Measurements from ENCODE around the genes STAT5B, NAGLU, MLX and TUBG1.

DNA sequence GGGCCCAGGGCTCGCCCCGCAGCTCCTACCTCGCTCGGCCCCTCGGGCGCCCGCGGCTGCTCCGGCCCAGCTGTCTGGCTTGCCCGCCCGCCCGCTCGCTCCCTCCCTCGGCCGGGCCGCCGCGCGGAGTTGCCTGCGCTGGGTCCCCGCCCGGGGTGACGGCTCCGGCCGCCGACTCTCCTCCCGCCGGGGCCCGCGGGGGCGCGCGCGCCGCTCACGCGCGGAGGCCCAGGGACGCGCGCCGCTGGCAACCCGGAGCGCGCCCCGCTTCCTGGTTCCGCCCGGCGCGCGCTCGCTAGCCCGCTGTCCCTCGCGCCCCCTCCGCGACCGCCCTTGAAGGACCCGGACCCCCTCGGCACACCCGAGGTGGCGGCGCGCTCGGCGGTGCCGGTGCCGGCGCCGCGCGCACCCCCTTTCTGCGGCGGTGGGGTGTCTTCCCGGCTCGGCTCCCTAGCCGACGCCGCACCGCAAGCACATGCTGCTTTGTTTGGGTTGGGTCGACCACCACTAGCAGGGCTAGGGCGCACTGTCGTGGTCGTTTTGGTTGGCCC, at the start of gene STAT5B:
Gene STAT5B (minus strand): TSS at position 173 of the 551 bp plus-strand sequence.
- PRO-cap, result bidirectional peak, plus-strand start at position 269 of the sequence, minus-strand start at position 157 of the sequence
- RAMPAGE, long total RNA, result no peak
- RRBS, result 1% methylated on average over 65 of the region's 84 CpGs

- PRO-cap, result no peak
- RAMPAGE, long total RNA, result no peak
- RRBS, result no CpG with 5 or more reads among the region's 3 CpGs
Observed at GRCh38 chr17:42277467-42277757, 1.2 kb upstream of the STAT5B start.

DNA sequence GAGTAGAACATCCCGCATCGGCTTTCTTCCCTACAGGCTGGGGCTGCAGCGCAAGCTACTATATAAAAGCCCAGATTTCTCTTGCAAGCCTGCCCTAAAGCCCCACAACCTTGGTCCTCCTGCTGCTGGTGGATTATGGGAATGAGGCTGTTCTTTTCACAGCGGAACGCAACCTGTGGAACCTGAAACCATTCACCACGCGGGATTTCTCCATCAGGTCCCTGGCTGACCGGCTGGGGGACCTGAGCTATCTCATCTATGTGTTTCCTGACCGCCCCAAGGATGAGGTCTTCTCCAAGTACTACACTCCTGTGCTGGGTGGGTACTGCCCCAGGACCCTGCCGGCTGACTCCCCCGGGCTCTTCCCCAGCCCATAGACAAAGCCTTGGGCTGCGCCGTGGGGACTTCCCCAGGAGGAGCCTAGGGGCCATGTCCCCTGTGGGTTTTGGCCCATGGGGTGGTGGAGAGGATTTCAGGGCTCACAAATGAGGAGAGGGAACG, 19.8 kb downstream of the STAT5A start:
- PRO-cap, result no peak
- RAMPAGE, long total RNA, result no peak
- RRBS, result no CpG with 5 or more reads among the region's 14 CpGs

- PRO-cap, result no peak
- RAMPAGE, long total RNA, result no peak
- RRBS, result no CpG with 5 or more reads among the region's 8 CpGs
Observed at GRCh38 chr17:42309865-42310471, 21.7 kb downstream of the STAT5A start.

DNA sequence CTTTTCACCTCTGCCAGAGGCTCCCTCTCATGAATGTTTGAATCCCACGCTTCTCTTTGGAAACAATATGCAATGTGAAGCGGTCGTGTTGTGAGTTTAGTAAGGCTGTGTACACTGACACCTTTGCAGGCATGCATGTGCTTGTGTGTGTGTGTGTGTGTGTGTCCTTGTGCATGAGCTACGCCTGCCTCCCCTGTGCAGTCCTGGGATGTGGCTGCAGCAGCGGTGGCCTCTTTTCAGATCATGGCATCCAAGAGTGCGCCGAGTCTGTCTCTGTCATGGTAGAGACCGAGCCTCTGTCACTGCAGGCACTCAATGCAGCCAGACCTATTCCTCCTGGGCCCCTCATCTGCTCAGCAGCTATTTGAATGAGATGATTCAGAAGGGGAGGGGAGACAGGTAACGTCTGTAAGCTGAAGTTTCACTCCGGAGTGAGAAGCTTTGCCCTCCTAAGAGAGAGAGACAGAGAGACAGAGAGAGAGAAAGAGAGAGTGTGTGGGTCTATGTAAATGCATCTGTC, 22.4 kb downstream of the STAT5A start:
- PRO-cap, result no peak
- RAMPAGE, long total RNA, result no peak
- RRBS, result no CpG with 5 or more reads among the region's 10 CpGs

DNA sequence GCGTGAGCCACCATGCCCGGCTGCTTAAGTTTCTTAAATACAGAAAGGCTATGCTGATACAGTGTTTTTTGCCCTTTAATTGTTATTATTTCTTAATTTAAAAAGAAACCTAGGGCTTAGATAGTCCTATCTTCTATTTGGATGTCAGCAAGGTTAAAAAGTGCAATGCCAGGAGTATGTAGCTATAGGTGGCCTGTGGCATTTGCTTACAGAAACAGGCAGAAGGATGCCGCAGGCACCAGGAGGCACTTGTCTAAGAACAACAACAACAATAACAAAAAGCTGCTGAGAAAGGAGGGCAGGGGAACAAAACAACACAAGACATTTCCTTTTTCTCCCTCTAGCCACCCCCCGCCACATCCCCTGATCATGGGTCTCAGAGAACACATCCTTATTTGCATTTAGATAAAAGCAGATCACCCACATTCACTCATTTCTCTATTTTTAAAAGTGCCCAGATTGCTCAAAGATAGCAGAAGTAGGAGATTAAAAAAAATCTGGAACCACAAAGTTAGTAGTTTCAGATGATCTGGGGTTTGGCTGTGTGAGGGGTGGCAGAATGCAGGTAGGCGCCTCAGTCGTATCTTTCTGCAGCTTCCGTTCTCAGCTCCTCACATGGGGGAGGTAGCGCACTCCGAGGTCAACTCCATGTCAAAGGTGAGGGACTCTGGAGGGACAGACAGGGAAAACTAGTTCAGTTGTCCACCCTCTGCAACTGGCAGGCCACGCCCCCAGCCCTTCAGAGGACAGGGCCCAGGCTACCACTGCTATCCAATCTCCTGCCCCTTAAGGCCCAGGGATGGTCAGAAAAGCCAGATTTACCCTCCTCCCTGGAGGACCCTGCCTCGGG, 27.1 kb downstream of the STAT5A start:
- PRO-cap, result no peak
- RAMPAGE, long total RNA, result no peak
- RRBS, result no CpG with 5 or more reads among the region's 11 CpGs

- PRO-cap, result no peak
- RAMPAGE, long total RNA, result no peak
- RRBS, result no CpG with 5 or more reads among the region's 11 CpGs
Observed at GRCh38 chr17:42319591-42320462, 31.5 kb downstream of the STAT5A start.

DNA sequence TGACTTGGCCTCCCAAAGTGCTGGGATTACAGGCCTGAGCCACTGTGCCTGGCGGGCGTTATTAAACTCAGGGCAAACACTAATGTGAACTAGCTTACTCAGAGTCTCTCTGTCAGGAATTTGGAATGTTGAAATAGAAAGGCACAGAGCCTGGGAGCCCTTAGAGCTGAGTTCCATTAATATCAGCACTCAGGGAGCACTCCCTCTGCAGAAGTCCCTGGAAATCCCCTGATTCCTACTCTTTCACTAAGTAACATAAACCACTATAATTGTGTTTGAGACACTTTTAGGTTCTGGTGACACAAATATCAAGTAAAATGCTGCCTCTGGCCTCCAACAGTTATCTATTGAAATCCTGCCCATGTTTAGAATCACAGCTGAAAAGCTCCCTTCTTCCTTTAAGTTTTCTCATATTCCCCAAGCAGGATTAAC, 10.2 kb upstream of the STAT3 start:
- PRO-cap, result no peak
- RAMPAGE, long total RNA, result no peak
- RRBS, result no CpG with 5 or more reads among the region's 2 CpGs

- PRO-cap, result no peak
- RAMPAGE, long total RNA, result no peak
- RRBS, result no CpG with 5 or more reads among the region's 13 CpGs
Observed at GRCh38 chr17:42409258-42410647, 13.3 kb downstream of the CAVIN1 start.

DNA sequence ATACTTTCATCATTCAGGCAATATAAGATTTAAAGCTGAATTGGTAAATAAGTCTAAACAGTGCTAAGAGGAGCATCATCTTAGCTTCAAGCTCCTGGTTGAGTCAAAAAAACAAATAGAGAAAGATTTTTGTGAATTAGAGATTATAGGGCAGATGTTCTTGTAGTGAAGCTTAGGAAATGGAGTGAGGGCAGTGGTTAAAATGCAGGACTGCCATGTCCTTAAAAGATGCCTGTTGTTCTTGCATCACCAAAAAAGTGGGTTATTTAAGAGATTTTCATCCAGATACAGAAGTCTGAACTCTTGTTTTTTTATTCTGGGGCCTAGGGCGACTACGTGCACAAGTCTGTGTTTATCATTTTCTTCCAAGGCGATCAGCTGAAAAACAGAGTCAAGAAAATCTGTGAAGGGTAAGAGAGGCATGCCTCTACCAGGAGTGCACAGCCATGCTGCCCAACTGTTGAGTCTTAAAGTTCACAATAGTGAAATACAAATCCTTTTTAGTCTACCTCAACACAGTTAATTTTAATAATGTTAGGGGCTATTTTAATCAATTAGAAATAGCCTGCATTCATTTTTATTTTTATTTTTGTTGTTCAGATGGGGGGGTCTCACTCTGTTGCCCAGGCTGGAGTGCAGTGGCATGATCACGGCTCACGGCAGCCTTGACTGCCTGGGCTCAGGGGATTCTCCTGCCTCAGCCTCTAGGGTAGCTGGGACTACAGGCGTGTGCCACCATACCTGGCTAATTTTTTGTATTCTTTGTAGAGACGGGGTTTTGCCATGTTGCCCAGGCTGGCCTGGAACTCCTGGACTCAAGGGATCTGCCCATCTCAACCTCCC, 21.9 kb downstream of the ATP6V0A1 start:
- PRO-cap, result no peak
- RAMPAGE, long total RNA, result no peak
- RRBS, result no CpG with 5 or more reads among the region's 7 CpGs

DNA sequence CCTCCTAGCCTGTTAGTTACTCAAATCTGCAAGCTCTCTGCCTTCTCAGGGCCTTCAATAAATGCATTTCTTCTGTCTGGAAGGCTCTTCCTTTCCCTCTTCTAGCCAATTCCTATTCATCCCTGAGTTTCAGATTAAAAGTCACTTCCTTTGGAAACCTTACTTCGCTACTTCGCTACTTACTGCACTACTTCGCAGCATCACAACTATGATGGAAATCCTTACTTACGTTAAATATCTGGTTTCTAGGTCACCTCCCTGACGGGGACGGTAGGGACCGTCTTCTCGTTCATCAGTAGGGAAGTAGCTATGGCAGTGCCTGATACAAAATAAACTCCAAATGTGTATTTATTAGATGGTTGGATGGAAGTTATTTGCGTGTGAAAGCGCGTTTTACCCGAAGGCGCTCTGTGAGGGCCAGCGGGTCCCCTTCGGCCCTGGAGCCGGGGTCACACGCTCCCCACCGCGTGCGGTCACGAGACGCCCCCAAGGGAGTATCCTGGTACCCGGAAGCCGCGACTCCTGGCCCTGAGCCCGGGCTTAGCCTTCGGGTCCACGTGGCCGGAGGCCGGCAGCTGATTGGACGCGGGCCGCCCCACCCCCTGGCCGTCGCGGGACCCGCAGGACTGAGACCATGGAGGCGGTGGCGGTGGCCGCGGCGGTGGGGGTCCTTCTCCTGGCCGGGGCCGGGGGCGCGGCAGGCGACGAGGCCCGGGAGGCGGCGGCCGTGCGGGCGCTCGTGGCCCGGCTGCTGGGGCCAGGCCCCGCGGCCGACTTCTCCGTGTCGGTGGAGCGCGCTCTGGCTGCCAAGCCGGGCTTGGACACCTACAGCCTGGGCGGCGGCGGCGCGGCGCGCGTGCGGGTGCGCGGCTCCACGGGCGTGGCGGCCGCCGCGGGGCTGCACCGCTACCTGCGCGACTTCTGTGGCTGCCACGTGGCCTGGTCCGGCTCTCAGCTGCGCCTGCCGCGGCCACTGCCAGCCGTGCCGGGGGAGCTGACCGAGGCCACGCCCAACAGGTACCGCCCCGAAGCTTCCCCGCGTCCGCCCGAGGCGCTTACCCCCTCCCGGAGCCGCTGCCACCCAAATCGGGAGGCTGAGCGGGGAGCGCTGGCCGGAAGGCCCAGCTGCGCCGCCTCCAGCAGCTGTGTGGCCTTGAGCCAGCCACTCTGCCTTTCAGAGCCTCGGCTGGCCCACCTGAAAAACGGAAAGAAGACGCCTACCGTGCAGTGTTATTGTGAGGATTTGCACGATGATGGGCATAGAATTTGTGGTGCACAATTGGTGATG, at the start of gene NAGLU:
Gene NAGLU (plus strand): TSS at position 603 of the 1,288 bp plus-strand sequence.
- PRO-cap, result bidirectional peak, plus-strand start at position 635 of the sequence, minus-strand start at position 498 of the sequence; bidirectional peak, plus-strand start at position 1,084 of the sequence, minus-strand start at position 975 of the sequence
- RAMPAGE, long total RNA, result no peak
- RRBS, result 2% methylated on average over 40 of the region's 113 CpGs

- PRO-cap, result no peak
- RAMPAGE, long total RNA, result no peak
- RRBS, result no CpG with 5 or more reads among the region's 25 CpGs
Observed at GRCh38 chr17:42547578-42548105, 5.1 kb upstream of the HSD17B1 start.

DNA sequence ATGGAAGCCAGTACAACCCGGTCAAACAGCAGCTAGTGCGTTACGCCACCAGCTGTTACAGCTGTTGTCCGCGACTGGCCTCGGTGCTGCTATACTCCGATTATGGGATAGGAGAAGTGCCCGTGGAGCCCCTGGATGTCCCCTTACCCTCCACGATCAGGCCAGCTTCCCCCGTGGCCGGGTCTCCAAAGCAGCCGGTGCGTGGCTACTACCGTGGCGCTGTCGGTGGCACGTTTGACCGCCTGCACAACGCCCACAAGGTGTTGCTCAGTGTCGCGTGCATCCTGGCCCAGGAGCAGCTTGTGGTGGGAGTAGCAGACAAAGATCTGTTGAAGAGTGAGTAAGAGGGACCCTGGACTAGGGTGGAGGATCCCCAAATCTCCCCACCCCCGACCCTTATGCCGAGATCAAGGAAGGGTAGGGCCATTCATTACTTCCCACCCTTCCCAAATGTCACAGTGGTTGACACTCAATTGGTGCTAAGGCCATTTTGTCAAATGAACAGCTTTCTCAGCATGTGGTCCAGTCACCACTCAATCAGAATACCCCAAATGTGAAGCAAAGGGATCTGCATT, 1.1 kb downstream of the COASY start:
- PRO-cap, result no peak
- RAMPAGE, long total RNA, result no peak
- RRBS, result no CpG with 5 or more reads among the region's 23 CpGs

GRCh38 chr17:42563644-42563843, 1.6 kb downstream of the COASY start:
- PRO-cap, result no peak
- RAMPAGE, long total RNA, result no peak
- RRBS, result no CpG with 5 or more reads among the region's 1 CpG

- PRO-cap, result no peak
- RAMPAGE, long total RNA, result no peak
- RRBS, result no CpG with 5 or more reads among the region's 24 CpGs
Observed at GRCh38 chr17:42564612-42565751, 1.9 kb upstream of the MLX start.

DNA sequence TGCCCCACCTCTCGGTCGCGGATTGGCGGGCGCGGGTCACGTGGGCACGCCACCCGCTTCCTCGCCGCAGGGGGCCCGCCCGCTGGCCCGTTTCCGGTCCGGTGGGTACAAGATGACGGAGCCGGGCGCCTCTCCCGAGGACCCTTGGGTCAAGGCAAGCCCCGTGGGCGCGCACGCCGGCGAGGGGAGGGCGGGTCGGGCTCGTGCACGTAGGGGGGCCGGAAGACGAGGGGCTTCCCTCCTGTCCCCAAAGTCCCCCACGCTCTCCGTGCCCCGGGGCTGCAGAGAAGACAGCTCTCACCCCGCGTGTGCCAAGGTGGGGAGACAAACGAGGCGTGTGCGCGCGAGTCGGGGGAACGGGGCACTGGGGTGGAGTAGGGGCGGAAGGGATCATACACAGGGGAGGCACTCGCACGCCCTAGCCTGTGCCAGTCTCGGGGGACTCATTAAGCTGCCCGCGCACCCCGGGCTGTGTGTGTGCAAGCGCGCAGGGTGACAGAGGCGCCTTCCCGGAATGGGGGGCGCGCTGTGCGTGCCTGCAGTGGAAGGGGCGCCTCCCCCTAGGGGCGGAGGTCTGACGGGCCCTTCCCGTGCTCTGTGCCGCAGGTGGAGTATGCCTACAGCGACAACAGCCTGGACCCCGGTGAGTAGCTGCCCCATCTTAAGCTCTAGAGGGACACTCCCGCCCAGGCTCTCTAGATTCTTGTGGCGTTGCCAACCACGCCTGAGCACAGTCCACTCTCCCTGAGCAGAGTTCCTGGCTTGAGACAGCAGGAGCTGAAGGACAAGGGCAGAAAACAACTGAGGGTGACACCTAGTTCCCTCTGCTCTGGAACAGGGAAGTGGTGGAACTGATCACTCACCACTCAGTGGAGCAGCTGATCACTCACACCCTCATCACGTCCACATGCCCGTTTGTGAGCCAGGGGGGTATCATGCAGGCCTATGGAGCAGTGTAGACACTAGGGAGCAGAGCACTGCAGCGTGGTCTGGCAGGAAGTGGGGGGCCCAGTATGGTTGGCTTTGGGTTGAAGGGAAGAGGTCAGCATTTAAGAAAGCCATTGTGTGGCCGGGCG, at the start of gene MLX:
Gene MLX (plus strand): TSS at position 88 of the 1,076 bp plus-strand sequence.
- PRO-cap, result bidirectional peak, plus-strand start at position 90 of the sequence, minus-strand start outside the sequence
- RAMPAGE, long total RNA, result no peak
- RRBS, result 1% methylated on average over 24 of the region's 73 CpGs

DNA sequence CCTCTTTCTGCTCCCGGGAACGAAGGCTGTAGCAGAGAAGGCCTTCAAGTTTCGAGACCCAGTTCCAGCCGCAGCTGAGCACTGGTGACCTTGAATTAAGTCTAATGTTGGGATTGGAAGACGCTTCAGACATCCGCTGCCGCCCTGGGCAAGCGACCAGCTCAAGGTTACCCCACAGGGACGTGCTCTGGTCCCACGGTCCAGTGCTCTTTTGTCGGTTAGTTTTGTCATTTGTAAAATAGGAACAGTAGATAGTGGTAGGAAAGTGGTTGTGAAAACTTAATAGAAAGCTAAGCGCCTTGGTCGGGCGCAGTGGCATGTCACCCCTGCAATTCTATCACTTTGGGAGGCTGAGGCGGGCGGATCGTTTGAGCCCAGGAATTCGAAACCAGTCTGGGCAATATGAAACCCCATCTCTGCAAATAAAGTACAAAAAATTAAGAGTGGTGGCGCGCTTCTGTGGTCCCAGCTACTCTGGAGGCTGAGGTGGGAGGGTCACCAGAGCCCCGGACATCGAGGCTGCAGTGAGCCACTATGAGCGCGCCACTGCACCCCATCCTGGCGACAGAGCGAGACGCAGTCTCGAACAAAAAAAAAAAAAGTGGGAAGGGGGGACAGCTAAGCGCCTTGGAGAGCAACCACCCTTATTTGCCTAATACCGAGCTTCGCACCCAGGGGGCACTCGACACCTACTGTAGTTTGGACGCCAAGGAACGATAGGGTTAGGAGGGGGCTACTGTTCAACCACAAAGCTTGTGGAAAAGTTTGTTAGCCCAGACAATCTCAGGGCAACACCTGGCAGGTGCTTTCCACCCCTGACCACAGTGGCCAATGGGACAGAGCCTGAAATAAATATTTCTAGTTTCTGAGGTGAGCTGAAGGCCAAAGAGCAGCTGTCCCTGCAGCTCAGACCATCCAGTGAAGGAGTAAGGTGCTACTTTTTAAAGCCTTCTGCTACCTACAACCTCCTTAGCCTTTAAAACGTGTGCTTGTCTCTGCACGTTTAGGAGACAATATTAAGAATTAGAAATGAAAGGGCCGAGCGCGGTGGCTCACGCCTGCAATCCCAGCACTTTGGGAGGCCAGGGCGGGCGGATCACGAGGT, 749 bp upstream of the PSMC3IP start:
- PRO-cap, result no peak
- RAMPAGE, long total RNA, result no peak
- RRBS, result no CpG with 5 or more reads among the region's 43 CpGs

- PRO-cap, result bidirectional peak, plus-strand start at chr17:42609664, minus-strand start at chr17:42609364
- RAMPAGE, long total RNA, result no peak
- RRBS, result 2% methylated on average over 6 of the region's 38 CpGs
Observed at GRCh38 chr17:42609491-42609883, at the start of gene TUBG1. Gene TUBG1 (plus strand): TSS chr17:42609683.

DNA sequence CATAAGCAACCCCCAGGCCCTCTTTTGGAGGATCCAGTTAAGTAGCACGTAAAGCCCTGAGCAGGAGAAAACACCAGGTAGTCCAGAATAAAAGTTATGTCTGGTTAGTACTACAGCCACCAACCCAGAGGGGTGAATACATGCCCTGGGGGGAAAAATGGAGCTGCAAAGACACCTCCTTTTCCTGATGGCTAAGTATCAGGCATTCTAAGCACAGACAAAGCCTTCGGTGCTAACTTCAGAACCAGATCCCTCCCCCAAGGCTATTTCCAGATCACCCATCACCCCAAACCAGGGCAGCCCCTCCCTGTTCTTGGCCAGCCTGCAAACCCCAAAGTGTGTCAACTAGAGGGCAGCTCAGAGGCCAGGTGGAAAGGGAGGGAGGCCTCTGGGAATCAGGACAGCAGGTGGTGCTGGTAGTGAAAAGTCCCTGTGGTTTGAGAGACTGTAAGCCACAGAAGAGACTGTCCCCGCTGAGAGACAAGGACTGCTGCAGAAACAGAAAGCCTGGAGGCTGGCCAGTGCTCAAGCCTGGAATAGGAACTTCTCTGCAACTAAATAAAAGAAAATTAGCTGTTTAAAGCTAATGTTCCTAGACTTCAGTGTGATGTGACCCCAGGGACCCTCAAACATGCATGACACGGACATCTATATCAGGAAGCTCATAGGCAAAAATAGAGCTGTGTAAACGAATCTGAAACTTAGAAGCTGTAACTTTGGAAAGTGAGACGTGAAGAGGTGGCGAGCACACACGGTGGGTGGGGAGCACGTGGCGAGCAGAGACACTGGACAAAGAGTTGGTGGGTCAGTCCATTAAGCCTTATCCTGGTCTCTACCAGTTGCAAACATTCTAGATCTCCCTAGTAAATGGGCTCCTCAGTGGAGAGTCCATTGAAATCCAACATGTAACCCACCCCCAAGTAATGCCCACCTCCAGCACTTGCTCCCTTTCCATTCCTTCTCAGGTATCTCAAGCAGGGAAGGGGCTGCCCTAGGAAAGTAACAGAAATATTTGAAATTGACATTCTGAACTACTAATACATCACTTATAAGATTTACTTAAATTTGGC, 9.2 kb downstream of the TUBG1 start:
- PRO-cap, result no peak
- RAMPAGE, long total RNA, result no peak
- RRBS, result no CpG with 5 or more reads among the region's 10 CpGs

DNA sequence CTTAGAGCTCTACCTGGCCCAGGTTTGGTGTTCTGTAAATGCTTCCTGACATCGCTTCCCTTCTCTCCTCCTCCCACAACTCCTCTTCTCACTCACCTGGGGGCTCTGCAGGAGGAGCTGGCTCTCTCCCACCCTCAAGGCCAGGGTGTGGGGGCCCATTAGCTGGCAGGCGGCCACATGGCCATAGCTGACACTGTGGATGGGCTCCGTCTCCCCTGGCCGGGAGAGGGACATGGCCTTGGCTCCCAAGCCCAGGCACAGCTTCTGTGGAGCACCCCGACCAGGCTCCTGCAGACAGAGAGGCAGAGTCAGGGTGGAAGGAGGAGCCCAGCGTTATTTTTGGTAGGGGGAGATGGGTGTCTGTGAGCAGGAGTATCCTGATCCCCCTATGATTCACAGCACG, 7.5 kb downstream of the PLEKHH3 start:
- PRO-cap, result no peak
- RAMPAGE, long total RNA, result no peak
- RRBS, result no CpG with 5 or more reads among the region's 7 CpGs

All from lung (tissue), 4 donors.